ENCODE measurements around the genes TVP23B, B9D1 and RNF112.

DNA sequence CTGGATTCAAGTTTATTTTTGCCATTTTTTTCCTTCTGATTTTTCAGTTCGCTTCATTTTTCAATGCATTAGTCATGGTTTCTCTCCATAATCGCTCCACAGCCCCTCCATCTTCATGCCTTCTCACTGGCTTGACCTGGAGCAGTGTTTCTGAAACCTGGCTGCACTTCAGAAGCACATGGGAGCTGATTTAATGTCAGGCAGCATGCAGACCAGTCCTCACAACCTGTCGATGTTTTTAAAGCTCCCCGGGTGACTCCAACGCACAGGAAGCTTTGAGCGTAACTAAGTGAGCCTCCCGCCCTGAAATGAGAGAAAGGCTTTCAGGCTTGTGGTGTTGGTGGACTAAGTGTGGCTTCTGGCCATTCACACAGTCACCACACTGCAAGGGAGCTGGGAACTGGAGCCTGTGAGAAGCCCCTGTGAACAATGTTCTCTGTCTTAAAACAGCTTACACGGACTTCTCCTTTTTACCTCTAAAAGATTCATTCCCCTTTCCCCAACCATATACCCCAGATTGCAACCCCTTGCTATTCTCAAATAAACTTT is 16.8 kb upstream of the DRG2 start:
- PRO-cap, result no peak

DNA sequence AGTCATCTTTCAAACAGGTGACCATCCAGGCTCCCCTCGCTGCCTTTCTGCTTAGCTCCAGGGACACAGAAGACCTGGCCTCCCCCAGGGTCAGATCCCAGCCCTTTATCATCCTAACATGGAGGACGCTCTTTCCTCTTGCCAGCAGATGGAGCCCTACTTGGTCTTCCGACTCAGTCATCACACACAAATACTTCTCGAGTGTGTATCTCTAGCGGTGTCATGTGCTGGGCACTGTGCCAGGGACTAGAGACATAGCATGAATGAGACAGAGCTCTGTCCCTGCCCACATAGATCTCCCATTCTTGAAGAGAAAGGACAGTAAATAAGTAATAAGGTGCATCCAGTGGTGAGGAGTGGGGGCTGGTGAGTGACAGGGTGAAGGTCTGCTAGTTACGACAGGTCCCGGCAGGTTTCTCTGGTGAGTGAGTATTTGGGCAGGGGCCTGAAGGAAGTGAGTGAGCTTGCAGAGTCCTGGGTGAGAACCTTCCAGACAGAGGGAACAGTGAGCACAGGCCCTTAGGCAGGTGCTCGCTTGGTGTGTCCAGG is 6.3 kb downstream of the DRG2 start:
- PRO-cap, result no peak

DNA sequence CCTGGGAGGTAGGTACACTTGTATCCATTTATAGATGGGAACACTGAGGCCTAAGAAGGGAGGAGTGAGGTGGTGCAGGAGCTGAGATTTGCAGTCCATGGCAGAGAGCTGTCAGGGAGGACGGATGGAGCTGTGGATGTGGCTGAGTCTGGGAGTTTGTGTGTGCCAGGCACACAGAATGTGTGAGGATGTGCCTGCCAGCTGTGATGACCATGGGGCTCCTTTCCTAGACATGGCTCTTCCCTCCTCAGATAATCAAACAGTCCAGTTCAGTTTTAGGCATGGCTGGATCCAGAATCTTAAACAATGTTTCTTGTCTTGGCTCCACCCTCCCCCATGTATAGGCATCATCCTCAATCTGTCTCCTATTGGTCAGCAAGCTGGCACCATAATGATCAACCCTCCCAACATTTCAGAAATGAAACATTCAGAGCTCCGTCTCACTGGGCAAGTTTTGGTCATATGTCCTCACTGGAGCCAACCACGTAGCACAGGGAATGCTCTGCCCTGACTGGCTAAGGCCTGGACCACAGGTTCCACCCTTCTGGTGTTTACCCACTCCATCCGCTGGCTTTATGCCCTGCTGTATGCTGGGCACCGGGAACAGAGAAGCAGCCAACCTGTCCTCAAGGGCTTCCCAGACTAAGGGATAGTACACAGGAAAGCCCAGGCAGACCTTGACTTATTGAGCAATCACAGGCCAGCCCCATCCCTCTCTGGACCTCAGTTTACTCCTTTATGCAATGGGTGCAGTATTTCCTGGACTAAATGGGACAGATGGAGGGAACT is 20.4 kb downstream of the MYO15A start:
- PRO-cap, result no peak

DNA sequence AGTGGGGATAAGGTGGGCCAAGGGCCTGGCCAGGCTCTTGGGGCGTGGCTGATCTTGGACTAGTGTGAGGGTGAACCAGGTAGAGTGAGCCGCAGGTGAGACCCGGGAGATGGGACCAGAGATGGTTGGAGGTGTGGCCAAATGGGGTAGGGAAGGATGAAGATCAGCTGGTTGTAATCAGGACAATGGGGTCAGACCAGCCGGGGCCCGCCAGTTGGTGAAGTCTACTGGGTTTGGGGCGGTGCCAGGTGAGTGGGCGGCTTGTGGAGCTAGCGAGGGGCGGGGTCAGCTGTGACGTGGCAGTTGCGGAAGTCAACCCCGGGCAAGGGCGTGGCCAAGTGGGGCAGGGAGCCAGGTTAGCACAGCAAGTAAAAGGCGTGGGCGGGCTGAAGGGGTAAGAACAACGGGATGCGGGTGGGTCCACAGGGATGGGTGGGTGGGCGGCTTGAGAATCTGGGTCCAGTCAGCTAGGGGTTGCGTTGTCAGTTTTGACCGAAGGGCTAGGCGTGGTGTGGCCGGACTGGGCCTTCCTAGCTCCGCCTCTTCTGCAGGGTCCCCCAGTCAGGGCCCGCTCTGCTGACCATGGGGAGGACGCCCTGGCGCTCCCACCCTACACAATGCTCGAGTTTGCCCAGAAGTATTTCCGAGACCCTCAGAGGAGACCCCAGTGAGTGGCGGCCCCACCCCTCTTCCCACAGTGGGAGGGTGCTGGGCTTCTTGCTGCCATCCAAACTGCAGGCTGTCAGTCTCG is 25.5 kb upstream of the ALKBH5 start:
- PRO-cap, result bidirectional peak, plus-strand start at position 384 of the sequence, minus-strand start at position 229 of the sequence

- PRO-cap, result no peak
These were observed 10.9 kb downstream of the FLII start for GRCh38 chr17:18247620-18248095.

DNA sequence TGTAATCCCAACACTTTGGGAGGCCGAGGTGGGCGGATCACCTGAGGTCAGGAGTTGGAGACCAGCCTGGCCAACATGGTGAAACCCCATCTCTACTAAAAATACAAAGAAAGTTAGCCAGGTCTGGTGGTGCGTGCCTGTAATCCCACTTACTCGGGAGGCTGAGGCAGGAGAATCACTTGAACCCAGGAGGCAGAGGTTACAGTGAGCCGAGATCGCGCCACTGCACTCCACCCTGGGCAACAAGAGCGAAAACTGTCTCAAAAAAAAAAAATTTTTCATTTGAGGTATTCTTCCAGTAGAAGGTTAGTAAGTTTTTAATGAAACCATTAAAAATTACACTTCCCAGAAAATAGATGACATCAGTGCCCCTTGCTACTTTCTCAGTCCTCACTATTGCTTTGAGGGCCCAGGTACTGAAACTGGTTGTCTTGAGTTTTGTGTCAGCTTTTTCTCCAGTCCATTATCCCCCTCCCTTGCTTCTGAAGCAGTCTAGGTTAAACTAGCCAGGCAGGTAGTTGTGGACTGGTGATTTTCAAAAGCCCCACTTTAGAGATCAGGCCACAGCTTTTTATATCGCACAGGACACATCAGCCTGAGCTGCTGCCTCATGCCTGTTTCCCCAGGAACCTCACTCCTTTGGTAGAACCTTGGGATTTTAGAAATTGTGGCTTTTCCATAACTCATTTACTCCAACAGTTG is 10.9 kb downstream of the SMCR8 start:
- PRO-cap, result no peak

GRCh38 chr17:18780832-18781875 is at the start of gene TVP23B:
Gene TVP23B (plus strand): TSS chr17:18781183.
- PRO-cap, result bidirectional peak, plus-strand start at chr17:18781270, minus-strand start at chr17:18781048

DNA sequence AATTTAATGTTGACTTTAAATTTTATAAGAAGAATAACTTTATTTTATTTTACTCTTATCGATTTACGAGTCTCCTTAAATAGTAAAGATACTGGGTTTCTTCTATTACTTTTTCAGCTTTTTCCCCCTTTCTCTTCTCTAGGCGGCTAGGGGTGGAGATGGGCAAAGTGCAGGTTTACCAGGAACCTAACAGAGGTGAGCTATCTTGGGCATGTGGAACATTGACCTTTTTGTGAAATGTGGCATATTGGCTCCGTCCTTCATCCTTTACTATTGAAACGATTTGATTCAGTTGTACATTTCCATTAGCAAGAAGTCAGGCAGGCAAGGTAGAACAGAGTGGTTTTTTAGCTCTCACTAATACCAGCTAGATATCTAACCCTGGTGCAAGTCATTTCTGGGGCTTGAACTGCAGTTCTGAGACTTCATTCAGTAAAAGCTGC is 9.2 kb downstream of the PRPSAP2 start:
- PRO-cap, result no peak

- PRO-cap, result no peak
These were observed 3.9 kb downstream of the FAM83G start for GRCh38 chr17:19000402-19001401.

DNA sequence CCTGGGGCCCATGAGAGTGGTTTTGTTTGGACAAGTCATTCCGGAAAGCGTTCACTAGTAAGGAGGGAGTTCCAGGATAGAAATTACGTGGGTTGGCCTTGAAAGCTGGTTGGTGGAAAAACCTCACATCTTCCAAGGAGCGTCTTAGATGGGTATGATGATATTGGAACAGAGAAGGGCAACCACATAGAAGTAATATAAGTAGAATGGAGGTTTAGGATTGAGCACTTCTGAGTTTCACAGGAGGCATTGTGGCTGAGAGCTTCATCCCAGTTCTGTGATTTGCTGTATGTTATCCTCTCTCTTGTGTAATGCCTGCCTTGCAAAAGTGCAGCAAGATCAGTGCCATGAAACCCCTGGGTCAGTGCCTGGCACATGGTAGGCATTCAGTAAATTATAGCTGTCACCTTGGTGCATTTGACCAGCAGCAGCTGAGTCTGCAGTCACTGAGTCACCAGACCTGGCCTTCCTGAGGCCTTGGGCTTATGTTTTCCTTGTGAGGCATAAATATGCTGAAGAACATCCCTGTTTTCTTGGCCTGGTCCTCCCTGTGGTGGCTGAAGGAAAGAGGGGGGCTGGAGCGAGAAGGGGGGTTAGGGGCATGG is 26.3 kb downstream of the EPN2 start:
- PRO-cap, result no peak

- PRO-cap, result no peak
These were observed 26.6 kb downstream of the EPN2 start for GRCh38 chr17:19263934-19264080.

DNA sequence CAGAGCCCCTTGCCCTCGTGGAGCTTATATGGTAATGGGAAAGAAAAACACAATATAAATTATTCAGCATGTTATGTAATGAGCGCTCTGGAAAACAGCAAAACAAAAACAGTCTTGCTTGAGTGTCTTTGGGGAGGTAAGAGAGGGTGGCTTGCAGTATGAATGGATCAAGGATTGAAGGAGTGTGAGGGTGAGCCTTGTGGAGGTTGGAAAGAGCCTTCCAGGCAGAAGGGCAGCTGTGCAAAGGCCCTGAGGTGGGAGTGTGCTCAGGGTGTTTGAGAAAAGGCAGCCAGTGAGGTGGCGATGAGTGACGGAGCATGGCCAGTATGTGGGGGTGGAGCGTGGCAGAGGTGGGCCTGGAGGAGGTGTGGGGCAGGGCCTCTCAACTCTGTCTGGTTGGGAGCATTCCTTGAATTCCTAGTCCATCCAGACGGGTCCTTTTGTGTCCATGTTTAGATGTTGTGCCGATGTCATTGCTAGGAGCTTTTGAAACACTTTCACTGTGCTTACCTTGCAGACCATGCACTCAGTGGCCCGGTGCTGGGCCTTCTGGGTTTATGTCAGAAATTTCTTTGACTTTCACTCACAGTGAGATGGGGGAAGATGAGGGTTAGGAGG is 51.3 kb downstream of the EPN2 start:
- PRO-cap, result no peak

GRCh38 chr17:19316850-19317061 is 45.8 kb downstream of the B9D1 start:
- PRO-cap, result no peak

- PRO-cap, result bidirectional peak, plus-strand start at chr17:19362319, minus-strand start at chr17:19362330; bidirectional peak, plus-strand start at chr17:19362840, minus-strand start at chr17:19362693
These were observed at the start of gene B9D1 for GRCh38 chr17:19362061-19363299. Gene B9D1 (minus strand): TSS chr17:19362723.

DNA sequence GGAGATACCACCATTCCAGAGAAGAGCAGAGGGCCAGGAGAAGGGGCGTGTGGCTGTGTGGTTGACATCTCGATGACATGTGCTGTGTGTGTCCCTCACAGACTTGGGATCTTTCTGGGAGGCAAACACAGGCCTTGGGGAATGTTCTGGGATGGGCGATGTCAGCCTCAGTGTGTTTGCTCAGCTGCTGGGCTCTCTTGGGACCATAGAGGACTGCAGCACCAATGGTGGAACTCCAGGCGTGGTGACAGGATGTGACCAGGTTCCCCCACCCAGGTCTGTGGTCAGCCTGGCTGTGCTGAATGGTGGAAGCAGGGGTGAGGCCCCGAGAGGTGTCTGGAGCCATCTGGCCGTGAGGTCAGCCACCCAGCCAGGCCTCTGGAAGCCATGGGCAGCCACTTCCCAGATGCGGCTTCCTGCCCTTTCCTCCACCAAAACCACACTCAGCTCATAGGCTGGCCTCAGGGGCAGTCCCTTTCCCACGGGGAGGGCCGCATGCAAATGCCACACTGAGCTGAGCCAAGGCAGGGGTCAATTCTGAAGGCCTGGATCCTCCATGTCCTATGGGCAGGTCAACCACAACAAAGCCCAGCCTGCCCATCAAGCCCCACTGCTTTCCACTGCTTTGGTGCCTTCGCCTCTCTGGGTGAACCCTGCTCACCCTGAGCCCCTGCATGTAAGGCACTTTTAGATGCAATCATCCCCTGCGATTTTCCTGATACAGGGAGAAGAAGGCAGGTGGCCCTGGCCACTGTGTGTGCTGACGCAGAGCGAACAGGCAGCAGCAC is 7.7 kb upstream of the MAPK7 start:
- PRO-cap, result no peak

- PRO-cap, result no peak
These were observed at the start of gene RNF112 for GRCh38 chr17:19410826-19411611. Gene RNF112 (plus strand): TSS chr17:19411232.

DNA sequence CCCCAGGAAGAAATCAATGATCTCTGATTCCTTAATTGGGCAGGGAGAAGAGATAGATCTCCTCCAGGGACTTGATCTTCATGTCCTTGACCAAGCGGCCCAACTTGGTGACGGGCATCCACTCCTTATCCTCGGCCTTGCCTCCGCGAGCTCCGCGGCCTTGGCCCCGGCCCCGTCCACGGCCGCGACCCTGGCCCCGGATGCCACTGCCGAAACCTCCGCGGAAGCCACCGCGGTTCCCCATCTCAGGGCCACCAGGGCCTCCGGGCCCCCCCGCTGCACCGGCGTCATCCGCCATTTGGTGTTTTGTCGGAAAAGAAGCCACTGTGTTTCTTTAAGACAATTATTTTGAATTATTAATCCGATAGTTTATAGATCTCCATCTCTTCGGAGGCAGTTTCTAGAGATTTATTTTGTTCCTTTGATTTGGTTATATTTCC is 35.5 kb downstream of the RNF112 start:
- PRO-cap, result no peak

GRCh38 chr17:19463911-19464520 is 53.0 kb downstream of the RNF112 start:
- PRO-cap, result unidirectional peak, plus-strand start at chr17:19464163

DNA sequence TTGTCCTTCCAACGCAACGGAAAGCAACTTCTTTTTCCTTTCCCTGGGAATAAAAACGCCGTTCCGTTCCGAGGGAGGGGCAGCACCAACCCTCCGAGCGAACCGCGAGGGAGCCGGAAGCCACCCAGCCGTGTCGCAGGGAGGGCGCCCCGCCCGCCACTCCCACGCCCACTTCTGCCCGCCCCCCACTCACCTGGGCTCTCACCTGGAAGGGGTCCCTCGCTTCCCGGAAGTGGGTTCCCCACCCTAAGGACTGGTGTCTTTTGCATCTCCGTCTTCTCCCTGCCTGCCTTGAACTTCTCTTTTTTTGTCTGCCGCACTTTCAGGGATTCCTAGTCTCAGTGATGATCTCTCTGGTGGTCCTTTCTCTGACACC is 25.3 kb upstream of the SLC47A1 start:
- PRO-cap, result no peak

DNA sequence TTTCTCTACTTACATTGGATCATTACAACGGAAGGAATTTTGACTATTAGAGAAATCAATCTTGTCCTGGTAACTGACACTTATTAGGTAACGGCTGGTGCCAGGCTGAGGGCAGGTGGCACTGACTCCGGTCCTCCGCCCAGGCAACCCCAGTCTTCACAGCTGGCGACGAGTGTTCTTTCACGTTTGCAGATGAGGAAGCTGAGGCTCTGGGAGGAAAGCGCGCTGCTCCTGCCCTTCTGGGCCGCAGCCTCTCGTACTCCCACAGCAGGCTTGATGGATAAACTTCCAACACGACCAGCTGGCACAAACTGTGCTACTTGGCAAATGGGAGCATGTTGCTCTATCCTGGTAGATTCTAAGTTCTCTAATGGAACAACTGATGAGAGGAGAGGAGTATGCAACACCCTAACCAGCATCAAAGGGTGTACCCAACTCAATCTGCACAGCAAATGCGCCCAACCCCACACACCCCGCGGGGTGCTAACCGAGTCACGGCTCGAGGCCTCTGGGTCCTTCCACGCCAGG is 588 bp upstream of the SLC47A1 start:
- PRO-cap, result no peak